ENCODE data around the genes GLIPR1L2 and CSRP2.

- CAGE, long polyA plus RNA, result no peak
- RRBS, result no CpG with 5 or more reads among the region's 24 CpGs
These were observed 731 bp downstream of the TBC1D15 start for GRCh38 chr12:71840101-71840878.

DNA sequence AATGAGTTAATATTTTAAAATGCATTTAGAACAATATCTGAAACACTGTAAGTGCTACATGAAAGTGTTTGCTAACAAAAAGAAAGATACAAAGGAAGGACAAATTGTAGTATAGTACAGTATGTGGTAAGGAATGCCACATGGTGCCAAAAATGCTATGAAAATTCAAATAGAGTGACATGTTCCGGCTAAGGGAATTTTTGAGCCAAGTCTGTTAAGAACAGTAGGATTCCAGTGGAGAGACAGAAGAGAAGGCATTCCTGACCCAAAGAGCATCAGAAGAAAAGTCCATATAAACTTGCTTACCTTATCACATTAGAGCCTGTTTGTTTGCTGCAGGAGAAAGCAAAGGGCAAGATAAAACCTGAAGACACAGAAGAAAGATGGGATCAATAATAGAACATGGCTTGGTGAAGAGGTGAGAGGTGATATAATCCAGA lies 148.4 kb downstream of the TPH2 start:
- CAGE, long polyA plus RNA, result no peak
- RRBS, result no CpG with 5 or more reads among the region's 1 CpG

DNA sequence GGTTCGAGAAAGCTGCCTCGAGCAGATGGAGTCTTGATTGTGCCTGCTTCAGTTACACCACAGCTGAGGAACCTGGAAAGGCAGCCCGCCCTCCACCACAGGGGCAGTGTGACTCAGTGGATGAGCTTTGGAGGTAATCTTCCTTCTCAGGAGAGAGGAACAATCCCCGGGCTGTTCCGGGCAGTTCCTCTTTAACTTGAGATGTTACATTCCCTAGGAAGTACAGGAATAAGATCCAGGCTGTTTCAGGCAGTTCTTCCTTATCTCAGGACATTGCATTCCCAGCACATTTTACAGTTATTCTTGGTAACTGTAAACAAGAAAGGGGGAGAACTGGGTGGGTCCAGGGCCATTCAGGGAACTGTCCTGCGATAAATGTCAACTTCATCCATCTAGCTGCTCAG lies 16.7 kb upstream of the TRHDE start:
- CAGE, long polyA plus RNA, result no peak
- RRBS, result no CpG with 5 or more reads among the region's 6 CpGs

DNA sequence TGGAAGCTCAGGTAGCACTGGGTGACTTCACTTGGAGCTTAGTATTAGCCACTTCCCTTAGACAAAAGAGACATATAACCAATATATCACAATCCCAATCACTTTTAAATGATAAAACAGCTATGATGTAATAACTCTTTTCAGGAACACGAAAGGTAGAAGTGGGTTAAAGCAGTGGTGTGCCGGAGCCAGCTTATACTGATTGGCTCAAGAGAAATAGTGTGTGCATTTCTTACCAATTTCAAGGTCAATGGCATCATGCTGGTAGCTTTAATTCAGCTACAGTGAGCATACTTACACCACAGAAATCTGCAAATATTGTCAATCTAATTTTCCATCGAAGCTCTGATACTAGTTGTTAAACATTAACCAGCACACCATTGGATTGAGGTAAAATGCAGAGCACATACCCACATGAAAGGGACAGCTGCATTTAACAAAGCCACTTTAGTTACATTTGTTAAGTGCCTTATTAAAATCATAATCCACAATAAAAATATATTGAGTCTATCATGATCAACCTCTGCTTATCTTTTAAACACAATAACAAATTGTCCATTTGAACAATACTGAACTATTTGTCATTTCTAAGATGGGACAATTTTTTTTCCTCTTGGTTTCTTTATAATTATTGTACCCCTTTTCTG lies 225.7 kb downstream of the KCNC2 start:
- CAGE, long polyA plus RNA, result no peak
- RRBS, result no CpG with 5 or more reads among the region's 3 CpGs

- CAGE, long polyA plus RNA, result no peak
- RRBS, result under 1% methylated on average over 10 of the region's 42 CpGs
These were observed at the start of gene GLIPR1L2 for GRCh38 chr12:75390645-75391707. Gene GLIPR1L2, plus strand, starts transcription at chr12:75391089.

GRCh38 chr12:75472180-75472532 lies 8.4 kb upstream of the GLIPR1 start:
- CAGE, long polyA plus RNA, result no peak

- CAGE, long polyA plus RNA, result no peak
- RRBS, result no CpG with 5 or more reads among the region's 4 CpGs
These were observed 1.3 kb downstream of the GLIPR1 start for GRCh38 chr12:75481792-75482348.

DNA sequence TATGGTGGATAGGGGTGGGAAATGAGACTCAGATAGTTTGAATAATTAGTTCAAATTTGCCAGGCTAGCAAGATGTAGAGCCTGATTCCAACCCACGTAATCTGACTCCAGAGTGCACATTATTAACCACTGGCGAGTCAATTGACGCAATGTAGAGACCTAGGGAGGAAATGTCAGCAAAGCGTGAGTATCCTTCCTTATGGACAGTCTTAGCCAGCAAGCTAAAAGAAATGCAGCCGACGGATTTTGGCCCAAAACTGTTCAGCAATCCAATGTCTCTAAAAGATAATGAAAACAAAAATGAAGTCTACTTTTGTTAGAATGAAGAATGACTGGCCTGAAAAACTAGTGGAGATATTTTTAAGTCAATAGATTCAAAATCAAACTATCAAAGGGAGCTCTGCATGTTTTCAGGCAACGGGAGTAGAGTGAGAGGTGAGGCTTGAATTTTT lies 193.3 kb upstream of the KRR1 start:
- CAGE, long polyA plus RNA, result no peak
- RRBS, result no CpG with 5 or more reads among the region's 7 CpGs

DNA sequence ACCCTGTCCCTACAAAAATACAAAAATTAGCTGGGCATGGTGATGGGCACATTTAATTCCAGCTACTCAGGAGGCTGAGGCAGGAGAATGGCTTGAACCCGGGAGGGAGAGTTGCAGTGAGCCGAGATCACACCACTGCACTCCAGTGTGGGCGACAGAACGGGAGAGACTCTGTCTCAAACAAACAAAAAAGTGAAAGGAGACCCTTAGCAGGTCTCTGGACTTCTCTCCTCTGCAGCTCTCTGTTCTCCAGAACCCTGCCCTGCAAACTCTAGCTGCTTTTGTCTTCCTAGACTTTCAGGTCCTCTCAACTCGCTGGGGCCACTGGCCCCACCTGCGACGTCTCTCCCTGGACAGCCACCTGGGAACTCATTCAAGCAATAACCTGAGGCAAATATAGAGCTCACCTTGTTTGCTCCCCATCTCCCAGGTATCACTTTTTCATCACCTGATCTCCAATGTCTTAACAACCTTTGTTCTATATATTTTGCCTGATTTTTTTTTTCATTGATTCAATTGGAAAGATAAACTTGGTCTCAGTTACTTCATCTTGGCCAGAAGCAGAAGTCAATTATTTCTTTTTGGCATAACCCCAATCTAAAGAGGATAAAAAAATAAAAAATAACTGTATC lies 221.6 kb upstream of the KRR1 start:
- CAGE, long polyA plus RNA, result no peak
- RRBS, result no CpG with 5 or more reads among the region's 7 CpGs

DNA sequence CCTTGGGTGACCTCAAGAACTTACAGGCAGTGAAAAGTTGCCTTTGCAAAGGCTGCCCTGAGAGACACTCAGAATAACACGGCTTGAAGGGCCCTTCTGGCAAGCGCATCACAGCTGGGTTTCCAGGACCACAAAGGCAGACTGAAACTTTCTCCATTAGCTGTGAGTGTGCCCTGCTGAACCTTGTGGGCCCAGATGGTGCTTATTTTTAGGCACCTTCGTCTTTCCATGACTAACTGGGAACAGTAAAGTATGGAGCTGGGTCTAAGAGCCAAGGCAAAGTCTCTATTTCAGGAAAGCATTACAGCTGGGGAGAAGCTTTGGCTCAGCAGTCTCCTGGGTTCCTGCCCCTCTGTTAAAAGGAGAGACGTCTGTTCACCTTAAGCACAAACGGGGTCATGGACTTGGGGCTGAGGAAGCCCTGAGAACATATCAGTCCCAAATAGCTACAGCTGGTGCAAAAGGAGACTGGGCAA lies 271.7 kb upstream of the KRR1 start:
- CAGE, long polyA plus RNA, result no peak
- RRBS, result no CpG with 5 or more reads among the region's 5 CpGs

DNA sequence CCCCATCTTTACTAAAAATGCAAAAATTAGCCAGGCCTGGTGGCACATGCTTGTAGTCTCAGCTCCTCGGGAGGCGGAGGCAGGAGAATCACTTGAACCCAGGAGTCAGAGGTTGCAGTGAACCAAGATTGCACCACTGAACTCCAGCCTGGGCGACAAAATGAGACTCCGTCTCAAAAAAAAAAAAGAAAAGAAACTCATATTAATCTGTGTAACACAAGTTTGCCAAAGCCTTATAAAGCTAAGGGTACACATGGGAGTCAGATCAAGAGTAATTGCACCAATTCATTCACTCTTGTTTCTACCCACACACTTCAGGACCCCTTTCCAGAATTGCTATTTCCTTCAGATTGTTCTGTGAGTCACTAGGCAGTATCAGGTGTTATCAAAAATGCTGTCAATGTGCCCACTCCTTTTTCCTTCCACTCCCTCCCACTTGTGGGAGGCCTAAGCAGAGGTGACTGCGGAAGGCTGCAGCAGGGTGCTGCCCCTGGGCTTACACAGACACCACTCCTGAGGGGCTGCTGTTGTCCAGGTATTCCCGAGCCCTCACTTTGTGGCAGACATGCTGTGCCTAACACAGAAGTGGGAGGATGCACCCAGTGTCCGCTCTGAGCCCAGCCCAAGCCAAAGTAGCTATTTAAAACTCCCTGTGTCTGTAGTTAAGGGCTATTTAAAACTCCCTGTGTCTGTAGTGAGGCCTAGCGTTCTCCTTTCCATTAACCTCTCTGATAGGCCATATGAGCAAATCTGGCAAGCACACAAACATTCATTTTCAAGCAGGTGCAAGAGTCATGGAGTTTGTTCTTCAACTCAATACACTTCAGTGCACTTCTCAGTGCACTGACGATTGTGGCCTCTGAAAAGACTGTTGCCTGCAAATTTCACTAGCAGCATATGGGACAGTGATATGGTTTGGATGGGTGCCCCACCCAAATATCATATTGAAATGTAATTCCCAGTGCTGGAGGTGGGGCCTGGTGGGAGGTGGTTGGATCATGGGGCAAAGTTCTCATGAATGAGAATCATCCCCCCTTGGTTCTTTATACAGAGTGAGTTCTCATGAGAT lies 170.9 kb downstream of the NAP1L1 start:
- CAGE, long polyA plus RNA, result no peak
- RRBS, result no CpG with 5 or more reads among the region's 9 CpGs

DNA sequence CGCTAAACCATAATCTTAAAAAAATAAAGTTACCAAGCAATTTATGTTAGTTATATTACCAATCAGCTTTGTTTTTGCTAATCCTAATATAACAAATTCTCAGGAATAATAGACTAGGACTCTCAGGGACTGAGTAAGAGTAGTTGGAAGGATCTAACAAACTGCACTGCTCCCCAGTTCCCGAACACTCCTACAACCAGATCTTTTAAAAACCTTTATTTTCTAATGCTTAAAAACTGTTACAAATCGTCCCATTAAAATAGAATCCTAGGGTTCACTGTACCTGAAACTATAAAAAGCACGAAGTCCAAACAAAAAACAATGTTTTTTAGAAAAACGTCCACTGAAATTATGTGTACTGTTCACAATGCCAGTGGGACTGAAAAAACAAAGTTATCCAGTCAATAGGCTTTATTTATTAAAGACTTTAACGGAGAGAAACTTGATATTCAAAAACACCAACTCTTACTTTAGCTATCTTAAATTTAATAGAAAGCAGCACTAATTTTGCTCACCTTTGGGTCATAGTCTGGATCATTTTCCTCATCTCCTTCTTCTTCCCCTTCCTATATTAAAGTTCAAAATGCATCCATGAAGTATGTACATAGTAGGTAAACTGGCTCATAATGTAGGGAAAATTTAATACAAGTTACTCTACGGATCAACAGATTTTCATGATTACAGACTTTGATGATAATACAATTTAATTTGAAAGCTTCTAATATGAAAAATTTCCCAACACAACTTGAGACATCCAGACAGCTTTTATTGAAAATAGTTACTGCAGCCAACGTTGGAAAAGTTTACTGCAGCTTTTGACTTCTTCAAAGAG lies 35.6 kb downstream of the NAP1L1 start:
- CAGE, long polyA plus RNA, result no peak
- RRBS, result no CpG with 5 or more reads among the region's 8 CpGs

DNA sequence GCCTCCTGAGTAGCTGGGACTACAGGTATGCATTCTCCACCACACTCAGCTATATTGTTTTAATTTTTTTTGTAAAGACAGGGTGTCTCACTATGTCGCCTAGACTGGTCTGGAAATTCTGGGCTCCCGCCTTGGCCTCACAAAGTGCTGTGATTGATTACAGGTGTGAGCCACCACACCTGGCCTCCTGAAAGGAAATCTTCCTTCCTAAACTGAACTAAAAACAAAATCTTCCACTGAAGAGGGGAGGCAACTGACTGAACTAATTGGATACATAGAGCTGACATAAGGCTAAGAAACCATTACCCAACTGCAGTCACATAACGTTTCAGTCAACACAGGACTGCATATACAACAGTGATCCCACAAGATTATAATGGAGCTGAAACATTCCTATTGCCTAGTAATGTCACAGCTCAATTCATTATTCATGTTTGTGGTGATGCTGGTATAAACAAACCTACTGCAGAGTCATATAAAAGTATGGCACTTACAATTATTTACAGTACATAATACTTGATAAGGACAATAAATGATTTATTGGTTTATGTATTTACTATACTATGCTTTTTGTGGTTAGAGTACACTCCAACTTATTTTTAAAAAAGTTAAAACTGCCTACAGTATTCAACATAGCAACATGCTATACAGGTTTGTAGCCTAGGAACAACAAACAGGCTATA lies 4.5 kb downstream of the NAP1L1 start:
- CAGE, long polyA plus RNA, result no peak
- RRBS, result no CpG with 5 or more reads among the region's 3 CpGs

GRCh38 chr12:76158544-76159336 lies 74.3 kb upstream of the NAP1L1 start:
- CAGE, long polyA plus RNA, result no peak
- RRBS, result no CpG with 5 or more reads among the region's 11 CpGs

GRCh38 chr12:76259547-76260360 lies 88.5 kb downstream of the BBS10 start:
- CAGE, long polyA plus RNA, result no peak
- RRBS, result no CpG with 5 or more reads among the region's 4 CpGs

GRCh38 chr12:76346907-76347445 lies 1.2 kb downstream of the BBS10 start:
- CAGE, long polyA plus RNA, result no peak
- RRBS, result no CpG with 5 or more reads among the region's 4 CpGs

- CAGE, long polyA plus RNA, result no peak
- RRBS, result under 1% methylated on average over 31 of the region's 94 CpGs
These were observed at the start of gene CSRP2 for GRCh38 chr12:76878689-76879974. Gene CSRP2, minus strand, starts transcription at chr12:76879019.

DNA sequence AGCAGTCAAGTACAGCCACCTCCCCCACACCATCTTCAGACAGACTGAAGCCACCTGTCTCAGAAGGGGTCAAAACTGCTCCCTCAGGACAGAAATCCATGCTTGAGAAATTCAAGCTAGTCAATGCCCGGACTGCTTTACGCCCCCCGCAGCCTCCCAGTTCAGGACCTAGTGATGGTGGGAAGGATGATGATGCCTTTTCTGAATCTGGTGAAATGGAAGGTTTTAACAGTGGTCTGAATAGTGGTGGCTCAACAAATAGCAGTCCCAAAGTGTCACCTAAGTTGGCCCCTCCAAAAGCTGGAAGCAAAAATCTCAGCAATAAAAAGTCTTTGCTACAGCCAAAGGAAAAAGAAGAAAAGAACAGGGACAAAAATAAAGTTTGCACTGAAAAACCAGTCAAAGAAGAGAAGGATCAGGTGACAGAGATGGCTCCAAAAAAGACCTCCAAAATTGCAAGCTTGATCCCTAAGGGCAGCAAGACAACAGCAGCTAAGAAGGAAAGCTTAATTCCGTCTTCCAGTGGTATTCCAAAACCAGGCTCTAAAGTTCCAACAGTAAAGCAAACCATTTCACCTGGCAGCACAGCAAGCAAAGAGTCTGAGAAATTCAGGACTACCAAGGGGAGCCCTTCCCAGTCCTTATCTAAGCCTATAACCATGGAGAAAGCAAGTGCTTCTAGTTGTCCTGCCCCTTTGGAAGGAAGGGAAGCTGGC lies 176.1 kb downstream of the NAV3 start:
- CAGE, long polyA plus RNA, result no peak
- RRBS, result no CpG with 5 or more reads among the region's 4 CpGs

- CAGE, long polyA plus RNA, result no peak
- RRBS, result no CpG with 5 or more reads among the region's 5 CpGs
These were observed 912 bp downstream of the SYT1 start for GRCh38 chr12:78865498-78865873.

- CAGE, long polyA plus RNA, result no peak
These were observed 264.7 kb downstream of the PAWR start for GRCh38 chr12:79426135-79426416.

Data from mammary epithelial cell (primary cell).